Occipital lobe (tissue), 2 donors: ENCODE results near the gene TNRC18.

GRCh38 chr7:4744202-4744537 is 31.3 kb upstream of the AP5Z1 start:
- RAMPAGE, long total RNA = no peak

GRCh38 chr7:4883902-4884228 is 349 bp upstream of the RADIL start:
- RAMPAGE, long total RNA = no peak

- RAMPAGE, long total RNA = no peak
Observed at GRCh38 chr7:5223492-5224001, 33.5 kb downstream of the WIPI2 start.

- RAMPAGE, long total RNA = no peak
Observed at GRCh38 chr7:5231123-5231761, 41.2 kb downstream of the WIPI2 start.

DNA sequence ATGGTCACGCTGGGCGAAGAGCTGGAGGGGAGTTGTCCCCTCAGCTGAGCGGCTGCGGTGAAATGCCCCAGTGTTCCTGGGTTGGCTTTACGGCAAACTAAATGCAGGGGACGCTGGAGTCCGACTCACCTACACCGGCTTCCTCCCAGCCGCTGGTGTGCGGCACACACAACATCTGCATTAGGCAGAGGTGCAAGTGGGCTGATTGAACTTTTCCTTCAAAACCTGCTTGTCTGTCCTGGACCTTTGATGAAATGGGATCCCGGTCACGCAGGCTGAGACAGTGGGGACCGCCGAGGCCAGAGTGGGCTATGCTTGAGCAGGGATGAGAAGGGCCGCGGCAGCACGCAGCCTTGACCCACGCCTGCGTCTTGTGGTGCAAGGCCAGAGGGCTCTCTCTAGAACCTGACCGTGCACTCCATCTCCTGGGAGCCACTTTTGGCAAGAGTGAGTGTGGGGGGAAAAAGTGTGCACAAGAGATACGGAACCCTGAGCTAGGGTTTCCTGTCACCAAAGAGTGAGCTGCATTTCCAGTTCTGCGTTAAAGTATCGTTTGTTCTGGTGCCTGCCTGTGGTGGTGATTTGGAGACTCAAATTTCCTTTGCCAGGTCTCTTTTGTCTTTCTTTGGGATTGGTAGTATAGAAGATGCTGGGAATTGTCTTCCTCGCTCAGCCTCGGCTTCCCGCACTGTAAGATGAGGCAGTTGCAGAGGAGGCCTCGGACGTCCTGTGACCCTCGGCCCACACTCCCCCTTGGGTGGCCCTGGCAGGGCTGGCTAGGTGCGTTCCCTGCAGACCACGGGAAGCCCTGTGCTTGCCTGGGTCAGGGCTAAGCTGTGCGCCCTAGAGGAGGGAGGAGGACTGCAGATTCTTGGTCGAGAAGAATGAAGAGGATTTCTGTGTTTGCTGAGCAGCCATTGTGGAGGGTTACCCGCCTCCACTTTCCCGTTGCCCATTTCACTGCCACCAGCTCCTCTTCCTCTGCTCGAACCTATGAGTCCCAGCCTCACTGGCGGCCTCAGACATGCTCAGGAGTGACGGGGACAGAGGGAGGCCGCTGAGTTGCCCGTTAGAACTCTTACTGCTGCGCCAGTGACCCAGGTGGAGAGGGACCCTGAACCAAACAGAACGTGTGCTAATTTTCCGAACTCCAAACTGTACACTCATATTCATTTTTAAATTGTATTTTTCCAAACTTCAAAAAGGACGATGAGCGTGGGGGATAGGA is 42.7 kb downstream of the WIPI2 start:
- RAMPAGE, long total RNA = no peak

DNA sequence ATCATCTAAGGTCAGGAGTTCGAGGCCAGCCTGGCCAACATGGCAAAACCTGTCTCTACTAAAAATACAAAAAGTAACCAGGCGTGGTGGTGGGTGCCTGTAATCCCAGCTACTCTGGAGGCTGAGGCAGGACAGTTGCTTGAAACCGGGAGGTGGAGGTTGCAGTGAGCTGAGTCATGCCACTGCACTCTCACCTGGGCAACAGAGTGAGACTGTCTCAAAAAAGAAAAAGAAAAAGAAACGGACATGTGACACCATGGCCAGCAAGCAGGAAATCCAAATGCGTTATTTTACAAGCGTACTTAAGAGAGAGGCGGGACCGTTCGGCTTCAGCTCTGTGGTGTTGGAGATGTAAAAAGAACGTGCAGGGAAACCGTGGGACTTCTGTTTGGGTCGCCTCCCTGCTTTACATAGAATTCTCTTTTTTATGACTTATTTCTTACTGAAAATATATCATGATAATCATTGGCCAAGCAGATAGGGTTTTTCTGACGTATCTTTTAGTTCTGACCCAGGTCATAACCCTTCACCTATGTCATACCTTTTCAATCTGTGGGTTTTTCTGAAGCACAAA is 45.2 kb downstream of the WIPI2 start:
- RAMPAGE, long total RNA = no peak

DNA sequence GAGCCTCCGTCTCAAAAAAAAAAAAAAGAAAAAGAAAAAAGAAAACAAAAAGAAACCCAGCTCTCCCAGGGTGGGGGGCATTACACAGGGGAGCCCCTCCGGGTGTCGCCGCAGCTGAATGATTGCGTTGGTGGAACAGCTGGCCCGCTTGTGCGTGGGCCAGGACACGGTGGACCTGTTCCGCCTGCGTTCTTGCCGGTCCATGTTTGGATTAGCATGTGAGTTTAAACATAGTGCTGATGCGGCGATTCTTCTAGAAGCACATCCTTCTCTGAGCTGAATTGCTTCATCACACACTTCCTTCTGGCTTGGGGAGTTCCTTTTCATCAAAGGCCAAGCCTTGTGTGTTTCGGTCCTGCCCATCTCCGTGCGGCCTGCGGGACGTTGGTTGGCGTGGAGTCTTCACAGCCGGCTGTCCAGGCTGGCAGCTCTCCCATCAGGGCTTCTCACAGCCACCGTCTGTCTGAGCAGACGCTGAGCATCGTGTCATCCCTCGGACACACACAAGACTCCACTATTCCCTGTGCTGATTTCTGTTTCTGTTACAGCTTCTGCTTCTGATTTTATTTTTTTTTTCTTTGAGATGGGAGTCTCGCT is 45.4 kb upstream of the SLC29A4 start:
- RAMPAGE, long total RNA = no peak

GRCh38 chr7:5419550-5419934 is 4.1 kb downstream of the TNRC18 start:
- RAMPAGE, long total RNA = no peak

DNA sequence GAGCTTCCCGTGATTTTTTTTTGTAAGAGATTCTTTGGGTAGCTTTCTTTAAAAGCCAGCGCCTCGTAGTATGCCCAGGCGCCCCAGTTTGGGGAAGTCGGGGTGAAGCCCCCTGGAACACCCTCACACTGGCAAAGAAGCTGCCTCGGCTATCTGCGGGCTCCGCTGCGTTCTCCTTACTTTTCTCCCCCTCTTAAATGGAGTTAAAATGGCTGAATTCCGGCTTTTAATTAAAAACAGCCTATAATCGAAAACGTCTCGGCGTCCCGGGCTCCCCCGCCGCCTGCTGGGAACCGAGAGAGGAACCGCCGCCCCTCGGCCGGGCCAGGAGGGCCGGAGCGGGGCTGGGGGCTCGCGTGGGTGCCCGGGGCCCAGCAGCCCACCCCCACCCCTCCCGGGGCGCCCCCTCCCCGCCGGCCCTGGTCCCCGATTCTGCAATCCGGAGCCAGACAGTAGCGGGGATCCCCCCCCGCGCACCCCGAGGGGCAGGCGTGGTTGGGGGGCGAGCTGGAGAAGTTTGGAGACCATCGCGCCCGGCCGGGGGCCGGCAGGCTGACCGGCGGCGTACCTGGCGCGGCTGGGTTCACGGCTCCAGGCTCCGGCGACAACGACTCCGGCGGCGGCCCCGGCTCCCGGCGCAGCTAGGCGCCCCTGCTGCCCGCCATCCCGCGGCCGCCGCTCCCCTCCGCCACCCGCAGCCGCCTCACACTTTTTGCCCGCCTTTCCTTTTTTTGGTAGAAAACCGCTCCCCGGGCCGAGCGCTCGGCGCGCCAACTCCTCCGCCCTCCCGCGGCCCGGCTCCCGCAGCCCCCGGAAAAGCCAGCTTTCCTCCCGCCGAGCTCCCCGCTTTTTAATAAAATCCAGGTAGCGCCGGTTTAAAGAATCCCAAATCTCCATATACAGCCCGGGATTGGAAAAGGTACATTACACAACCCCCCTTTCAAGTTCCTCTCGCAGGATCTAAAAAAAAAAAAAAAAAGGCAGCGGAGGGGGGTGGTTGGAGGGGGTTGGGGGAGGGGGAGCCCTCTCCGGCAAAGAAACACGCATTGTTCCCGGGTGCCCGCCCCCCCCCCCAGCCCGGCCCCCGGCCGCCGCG is at the start of gene TNRC18:
Gene TNRC18, minus strand, starts transcription at position 962 of the 1,096 bp plus-strand sequence.
- RAMPAGE, long total RNA = no peak

DNA sequence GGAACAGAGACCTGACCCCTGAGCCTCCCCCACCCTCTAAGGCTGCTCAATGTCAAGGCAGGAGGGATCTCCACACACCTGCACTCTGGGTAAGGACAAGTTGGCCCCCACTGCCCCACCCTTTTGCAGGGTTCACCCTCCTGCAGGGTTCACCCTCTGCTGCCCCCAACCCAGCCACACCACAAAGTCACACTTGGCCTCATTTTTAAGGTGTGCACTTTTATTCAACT is 3.5 kb downstream of the ACTB start:
- RAMPAGE, long total RNA = no peak

GRCh38 chr7:5527580-5527980 is 2.8 kb downstream of the ACTB start:
- RAMPAGE, long total RNA = no peak

GRCh38 chr7:5578544-5579190 is 13.9 kb upstream of the FSCN1 start:
- RAMPAGE, long total RNA = no peak

GRCh38 chr7:6228891-6229379 is 43.5 kb downstream of the CYTH3 start:
- RAMPAGE, long total RNA = no peak

GRCh38 chr7:6243051-6243770 is 29.2 kb downstream of the CYTH3 start:
- RAMPAGE, long total RNA = no peak

GRCh38 chr7:6260455-6261226 is 11.8 kb downstream of the CYTH3 start:
- RAMPAGE, long total RNA = no peak

- RAMPAGE, long total RNA = no peak
Observed at GRCh38 chr7:6269045-6269541, 3.3 kb downstream of the CYTH3 start.

DNA sequence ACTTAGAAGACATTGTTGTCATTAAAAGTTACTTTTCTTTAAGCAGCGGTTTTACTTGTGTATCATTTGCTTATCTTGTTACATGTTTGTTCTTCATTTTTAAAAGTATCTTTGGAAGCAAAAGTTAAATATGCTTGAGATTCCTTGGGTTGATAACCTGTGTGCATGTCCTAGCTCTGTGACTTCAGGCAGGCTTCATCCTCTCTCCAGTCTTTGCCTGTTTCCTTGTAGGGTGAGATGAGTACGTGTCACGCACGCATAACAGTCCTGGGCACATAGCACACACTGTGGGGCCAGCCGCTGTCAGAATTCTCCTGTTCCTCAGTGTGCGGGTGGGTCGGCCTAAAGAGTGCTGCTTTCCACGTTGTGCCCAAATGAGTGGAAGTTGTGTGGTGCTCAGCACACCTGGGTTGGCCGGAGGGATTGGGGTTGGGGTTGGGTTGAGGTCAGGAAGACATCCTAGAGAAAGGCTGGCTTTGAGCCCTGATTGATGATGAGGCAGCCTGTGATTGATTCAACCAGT is 18.4 kb downstream of the RAC1 start:
- RAMPAGE, long total RNA = no peak

GRCh38 chr7:6393184-6394222 is 19.2 kb downstream of the RAC1 start:
- RAMPAGE, long total RNA = no peak

- RAMPAGE, long total RNA = no peak
Observed at GRCh38 chr7:6419167-6419843, 28.4 kb downstream of the DAGLB start.

DNA sequence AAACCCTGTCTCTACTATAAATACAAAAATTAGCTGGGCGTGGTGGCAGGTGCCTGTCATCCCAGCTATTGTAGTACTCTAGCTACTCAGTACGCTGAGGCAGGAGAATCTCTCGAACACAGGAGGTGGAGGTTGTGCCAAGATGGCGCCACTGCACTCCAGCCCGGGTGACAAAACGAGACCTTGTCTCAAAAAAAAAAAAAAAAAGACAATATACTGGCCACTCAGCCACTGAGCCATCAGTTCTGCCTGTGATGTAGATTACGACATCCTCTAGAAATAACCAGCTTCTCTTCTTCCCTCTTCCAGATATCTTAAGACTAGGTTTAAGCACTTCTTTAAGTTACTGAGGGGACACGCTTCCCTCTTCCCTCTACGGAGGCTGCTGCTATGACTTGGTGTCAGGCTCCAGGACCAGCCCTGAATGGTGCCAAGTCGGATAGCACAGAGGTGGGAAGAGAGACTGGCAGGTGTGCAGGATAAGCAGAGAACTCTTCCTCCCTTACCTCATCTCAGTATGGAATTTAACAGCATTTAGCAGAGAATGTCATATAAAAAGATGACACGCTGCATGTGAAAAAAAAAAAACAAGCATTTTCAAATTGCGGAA is 14.0 kb downstream of the DAGLB start:
- RAMPAGE, long total RNA = no peak